Placental pericyte (primary cell): Measurements from ENCODE around the genes SF3B5 and SHPRH.

GRCh38 chr6:142927774-142928231, 17.2 kb downstream of the HIVEP2 start:
- CAGE, long polyA plus RNA = no peak

DNA sequence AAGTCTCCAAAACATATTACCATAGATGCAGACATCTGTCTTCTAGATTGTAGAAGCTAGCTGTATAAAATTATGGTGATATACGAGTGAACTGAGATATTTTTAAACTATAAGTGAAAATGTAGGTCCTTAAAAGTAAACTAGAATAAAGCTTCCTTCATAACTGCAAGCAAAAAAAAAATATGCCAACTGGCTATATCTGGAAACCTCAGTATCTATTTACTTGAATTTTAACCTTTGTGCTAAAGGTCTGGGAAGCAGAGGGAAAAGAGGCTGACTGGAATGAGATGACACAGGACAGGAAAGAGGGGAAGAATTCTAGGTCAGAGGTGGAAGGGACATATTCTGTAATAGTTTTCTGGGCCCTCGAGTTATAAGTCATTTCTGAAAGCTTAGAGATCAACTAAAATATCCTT, 46.7 kb downstream of the AIG1 start:
- CAGE, long polyA plus RNA = no peak

DNA sequence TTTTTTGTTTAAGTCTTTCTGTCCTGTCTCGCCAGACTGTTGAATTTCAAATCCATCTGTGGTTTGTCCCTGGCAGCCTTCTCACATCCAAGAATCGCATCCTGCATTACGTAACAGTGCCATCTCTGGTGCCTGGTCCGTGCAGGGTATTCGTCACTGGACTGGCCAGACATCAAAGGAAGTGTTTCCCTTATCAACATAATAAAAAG, 77.4 kb downstream of the PHACTR2 start:
- CAGE, long polyA plus RNA = no peak

GRCh38 chr6:144064865-144065097, 30.6 kb downstream of the SF3B5 start:
- CAGE, long polyA plus RNA = no peak

DNA sequence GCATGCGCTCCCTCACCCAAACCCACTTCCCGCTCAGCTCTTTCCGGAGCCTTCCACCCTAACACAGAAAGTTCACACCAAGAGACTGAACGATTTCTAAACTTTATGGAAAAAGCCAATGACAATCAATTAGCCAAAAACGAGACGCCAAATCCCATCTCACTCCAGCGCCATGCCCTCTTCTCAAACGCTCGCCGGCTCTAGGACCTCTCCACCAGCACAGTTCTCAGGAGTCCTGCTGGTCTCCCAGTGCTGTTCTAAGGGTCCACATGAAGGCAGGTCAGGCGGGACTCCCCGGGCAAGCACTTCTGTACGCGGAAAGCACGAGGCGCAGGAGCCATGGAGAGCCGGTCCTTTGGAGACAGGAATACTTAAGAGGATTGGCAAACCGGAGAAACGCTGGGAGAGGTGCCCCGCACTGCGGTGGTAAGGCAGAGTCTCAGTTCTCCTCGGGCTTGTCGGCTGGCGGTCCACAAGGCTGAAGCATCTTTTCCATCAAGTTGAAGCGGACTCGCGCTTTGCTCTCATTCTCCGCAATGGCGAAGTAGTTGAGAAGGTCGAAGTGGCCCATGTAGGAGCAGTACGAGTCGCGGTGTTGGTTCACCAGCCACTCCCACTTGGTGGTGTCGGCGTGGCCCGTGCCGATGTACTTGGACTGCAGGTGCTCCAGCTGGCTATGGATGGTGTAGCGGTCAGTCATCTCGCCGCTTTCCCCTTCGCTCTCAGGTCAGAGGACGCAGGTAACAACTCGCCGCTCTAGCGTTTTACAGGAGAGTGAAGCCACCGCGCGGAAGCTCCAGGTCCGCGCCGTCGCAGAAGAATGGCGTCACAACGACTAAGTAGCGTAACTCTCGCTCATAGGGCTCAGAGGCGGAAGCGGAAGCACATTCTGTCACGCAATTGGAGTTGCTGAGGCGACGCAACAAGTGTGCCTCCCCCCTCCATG, at the start of gene SF3B5:
TSS of gene SF3B5 (minus strand) at position 776 of the 946 bp plus-strand sequence.
- CAGE, long polyA plus RNA = no peak

DNA sequence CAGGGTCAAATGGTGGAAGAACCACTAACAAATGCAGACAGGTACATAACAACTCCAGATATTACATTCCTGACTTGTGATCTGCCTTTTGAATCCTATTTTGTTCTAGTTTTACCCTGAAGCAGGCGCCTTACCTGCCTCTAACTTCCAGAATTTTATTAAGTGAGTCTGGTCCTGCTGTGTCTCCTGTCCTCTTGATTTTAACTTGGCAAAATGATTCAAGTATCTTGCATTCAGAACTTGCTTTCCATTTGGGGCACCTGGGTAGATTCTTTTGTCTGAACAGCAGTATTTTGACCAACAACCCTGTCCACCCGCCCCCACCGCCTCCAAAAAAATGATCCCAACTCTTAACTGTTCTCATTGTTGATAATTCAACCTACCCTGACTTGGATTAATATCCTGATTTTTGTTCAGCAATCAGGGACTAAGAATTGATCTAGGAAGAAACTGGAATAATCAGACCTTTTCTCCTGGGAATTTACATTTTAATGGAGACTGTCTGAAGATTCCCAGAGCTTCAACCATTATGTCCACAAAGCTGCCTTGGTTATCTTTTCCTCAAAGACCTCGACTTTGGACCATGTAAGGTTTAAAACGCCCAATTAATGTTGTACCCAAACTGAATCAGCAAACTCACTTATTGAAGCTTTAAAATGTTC, 4.4 kb downstream of the STX11 start:
- CAGE, long polyA plus RNA = no peak

DNA sequence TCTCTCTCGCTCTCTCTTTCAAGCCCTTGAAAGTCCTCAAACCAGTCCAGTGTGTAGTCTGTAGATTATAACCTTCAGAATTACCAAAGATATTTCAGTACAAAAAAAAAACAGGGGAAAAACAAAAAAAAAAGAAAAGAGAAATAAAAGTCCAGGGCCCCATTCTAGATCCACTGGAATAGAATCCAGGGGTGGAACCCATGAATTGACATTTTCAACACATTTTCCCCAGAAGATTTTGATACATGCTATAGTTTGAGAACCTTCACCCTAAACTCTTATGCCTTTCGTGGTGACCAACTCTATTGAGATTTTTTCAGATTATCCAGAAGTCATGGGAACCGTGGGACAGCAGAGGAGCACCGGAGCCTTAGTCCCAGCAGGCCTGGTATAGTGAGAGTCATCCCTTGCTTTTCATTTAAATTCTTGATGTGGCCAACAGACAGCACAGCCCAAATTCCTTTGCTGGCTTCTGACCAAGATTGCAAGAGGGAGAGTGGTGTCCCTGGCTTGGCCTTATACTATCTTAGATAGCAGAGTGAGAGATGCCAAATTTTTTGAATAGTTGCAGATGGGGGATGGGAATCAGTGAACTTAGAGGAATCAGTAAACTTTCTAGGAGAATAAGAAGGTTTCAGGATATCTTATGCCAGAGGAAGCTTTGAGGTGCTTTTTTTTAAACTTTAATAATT, 7.7 kb downstream of the STX11 start:
- CAGE, long polyA plus RNA = no peak

GRCh38 chr6:144178010-144178313, 27.6 kb downstream of the STX11 start:
- CAGE, long polyA plus RNA = no peak

DNA sequence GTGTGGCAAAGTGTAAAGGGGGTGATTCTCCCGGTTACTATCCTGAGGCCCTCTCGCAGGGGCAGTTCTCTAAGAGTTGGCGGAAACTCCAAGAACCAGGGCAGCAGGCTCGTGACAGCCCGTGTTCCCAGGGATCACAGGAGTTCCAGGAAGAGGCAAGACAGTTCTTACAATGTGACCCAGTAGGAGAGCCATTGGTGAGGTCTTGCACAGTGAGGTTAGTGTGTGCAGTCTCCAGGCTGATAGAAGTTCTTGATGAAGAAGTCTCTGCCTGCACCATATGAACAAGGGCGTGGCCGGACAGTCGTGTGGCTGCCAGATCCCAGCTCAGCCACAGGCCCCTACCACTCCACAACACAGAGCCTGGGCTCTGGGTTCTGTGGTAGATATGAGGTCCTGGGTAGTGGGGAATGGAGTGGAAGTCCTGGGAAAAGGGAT, 65.0 kb downstream of the STX11 start:
- CAGE, long polyA plus RNA = no peak

DNA sequence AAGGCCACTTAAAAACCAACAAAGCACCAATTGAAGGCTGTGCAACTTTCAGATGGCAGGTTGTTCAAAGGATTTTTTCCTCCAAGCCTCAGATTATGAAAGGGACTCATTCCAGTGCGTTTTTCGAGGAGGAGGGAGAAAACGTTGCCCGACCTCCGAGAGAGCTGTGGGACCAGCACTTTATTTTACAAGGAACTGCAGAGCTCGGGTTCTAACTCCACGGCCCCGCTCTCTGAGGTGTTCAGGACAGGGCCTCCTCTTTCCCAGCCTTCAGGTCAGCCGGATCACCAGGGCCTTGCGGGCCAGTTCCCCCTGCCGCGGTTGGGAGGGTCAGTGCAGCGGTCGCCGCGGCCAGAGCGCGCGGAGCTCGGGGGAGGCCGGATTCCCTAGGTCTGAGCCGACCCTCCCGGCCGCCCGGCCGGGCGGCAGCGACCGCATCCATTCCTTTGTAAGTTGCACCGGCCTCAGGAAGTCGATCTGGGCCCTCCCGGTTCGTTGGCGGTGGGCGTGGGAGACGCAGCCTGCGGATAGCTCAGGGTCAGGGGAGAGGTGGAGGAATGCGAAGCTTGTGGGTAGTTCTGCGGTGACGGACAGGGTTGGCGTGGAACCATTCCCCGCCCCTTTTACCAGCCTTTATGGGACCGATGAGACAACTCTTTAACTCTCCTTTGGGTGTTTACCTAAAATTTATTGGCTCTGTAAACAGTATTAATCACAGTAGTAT, 1.6 kb downstream of the UTRN start:
- CAGE, long polyA plus RNA = no peak

DNA sequence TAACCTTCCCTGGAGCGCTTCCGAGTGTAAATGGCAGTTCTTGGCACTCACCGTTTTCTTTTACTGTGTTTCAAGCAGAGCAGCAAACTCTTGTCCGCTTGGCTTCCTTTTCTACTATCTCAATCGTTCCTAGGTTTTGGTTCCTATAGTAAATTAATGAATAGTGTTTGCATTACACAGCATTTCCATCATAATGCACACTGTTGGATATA, 2.1 kb downstream of the UTRN start:
- CAGE, long polyA plus RNA = no peak

- CAGE, long polyA plus RNA = no peak
Measured at GRCh38 chr6:144326752-144327668, 41.9 kb downstream of the UTRN start.

GRCh38 chr6:145372666-145373310, 362.5 kb downstream of the EPM2A start:
- CAGE, long polyA plus RNA = no peak

DNA sequence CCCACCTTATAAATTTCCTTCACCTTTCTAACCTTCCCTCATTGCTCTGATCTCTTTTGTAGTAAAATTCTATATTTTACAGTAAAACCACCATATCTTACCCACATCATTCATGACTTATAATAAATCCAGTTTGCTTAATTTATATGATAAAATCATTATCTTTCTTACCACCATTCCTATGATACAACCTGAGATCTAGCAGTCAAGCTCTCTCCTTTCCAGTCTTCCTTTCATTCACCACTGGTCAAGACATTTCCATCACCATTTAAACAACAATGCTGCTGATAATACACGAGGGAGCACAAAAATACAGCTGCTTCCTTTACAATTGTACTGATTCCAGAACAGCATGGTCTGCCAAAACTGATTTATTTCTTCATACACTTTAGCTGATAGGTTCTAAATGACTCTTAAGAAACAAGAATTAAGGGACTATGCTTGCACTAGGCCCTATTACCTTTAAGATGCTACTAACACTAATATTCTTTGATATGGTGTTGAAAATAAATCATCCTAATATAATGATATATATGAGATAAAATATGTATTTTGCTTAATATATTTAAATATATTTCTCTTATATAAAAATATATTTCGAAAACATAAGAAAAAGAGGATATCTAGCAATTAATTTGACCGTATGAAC, 65.0 kb downstream of the EPM2A start:
- CAGE, long polyA plus RNA = no peak

GRCh38 chr6:145733587-145734051, 1.7 kb downstream of the EPM2A start:
- CAGE, long polyA plus RNA = no peak

DNA sequence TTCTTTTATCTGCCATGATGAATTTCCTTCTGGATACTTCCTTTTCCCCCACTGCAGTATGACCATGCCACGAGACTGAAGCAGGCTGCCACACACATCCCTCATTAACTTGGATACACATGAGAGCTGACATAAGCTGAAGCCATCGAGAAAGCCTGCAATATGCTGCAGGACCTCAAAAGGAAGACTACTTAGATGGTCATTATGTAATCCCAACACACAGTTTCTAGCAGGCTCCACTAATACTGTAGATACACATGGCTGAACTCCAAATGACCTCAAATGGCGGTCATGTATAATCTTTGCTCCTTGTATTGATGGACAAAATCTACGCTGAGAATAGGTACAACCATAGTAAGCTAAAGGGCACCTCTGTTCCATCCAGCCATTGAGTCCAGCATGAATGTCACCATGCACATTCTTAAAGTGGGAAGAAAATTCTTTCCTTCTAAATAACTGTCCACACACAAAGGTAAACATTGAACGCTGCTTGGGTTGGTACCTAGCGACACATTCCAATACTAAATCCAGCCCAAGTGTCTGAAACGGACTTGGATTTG, 10.1 kb downstream of the FBXO30 start:
- CAGE, long polyA plus RNA = no peak

DNA sequence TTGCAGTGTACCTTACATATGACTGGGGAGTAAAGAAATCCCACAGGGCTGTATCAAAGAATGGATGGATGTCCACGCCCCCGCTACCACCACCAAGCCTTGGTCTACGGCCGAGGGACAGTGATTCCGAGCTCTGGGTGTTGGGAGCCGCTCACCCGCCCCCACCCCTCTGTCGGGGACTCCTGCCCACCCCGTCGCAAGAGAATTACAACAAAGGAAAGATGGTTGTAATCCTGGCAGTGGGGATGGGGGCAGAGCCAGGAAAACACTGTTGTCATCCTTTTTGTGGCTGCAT, 817 bp upstream of the FBXO30 start:
- CAGE, long polyA plus RNA = no peak

GRCh38 chr6:145963504-145964701, at the start of gene SHPRH:
TSS of gene SHPRH (minus strand) at chr6:145964358.
- CAGE, long polyA plus RNA = no peak

- CAGE, long polyA plus RNA = no peak
Measured at GRCh38 chr6:145964702-145964905, 446 bp upstream of the SHPRH start.

GRCh38 chr6:146855223-146856000, 256.6 kb downstream of the ADGB start:
- CAGE, long polyA plus RNA = no peak